HT-29 (cell line): ENCODE data around the genes TMEM151A, NPAS4 and PELI3.

GRCh38 chr11:66291405-66292651 lies at the start of gene TMEM151A:
Gene TMEM151A (plus strand): TSS chr11:66291894.
- RAMPAGE, long total RNA = no peak

GRCh38 chr11:66327809-66329027 lies 8.0 kb downstream of the RIN1 start:
- RAMPAGE, long total RNA = no peak

DNA sequence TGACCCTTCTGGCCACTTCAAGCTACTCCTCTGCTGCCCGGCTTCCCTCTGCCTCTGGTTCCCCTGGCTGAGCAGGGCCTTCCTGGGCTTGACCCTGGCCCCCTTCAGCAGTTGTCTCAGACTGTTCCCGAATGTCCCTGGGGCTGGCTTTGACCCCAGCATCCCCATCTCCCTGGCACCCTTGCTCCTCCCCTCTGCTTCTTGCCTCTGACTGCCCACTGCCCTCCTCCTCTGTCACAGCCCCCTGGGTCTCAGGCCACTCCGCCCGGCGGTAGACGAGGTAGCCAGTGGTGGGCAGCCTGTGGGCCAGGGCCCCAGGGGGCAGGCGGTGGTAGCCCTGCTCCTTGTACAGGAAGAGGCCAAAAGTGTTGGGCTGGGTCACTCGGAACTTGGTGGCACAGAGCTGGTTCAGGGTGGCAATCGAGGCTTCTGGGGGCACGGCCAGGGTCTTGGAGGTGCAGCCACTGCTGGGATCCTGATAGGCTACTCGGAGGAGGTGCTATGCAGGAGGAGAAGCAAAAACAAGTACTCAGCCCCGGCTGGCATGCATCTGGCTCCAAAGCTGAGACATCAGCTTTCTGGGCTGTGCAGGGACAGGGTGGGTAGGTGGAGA lies 3.9 kb downstream of the RIN1 start:
- RAMPAGE, long total RNA = no peak

DNA sequence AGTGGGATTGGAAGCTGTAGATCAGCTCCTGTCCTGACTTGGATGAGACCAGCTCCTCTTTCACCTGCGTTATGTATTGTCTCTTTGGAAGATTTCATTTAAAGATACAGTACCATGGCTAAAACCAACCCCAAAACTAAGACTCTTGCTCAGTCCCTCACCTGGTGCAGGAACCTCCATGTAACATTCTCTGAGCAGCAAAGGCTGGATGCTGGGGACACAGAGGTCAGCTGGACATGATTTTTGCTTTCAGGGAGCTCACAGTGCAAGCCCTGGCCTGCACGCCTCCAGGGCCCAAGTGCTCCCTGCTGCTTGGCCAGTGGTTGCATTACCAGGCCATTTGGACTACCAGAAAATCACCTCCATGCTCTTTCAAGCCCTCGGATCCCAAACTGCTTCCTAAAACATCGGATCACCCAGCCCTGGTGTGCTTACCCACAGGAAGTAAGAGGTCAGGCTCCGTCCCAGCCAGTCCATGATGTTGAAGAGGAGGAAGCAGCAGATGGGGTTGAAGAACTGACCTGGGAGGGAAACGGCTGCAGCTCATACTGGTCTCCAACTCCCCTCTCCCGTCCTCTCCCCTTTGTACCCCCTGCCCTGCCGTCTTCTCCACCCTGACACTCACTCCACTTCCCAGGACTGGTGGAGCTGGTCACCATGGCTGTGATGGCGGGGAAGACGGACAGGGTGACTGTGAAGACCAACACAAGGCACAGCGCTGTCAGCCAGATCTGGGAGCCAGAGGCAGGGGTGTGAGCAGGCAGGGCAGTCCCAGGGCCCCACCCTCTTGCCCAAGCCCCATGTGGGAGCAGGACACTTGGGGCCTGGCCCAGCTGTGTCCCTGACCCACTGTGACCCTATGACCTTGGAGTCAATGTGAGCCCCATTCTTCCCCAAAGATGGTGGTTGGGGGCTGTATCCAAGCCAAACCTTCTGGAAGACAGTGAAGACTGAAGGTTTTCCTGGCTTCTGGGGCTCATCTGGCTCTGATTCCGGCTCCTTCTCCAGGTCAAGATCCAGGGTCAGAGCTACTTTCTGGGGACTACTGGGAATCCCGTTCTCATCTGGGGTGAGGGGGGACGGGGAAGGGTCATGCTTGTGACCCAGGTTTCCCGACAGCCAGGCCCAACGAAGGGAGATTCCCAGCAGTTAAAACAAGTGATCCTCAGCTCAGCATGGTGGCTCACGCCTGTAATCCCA lies 5.7 kb downstream of the SLC29A2 start:
- RAMPAGE, long total RNA = no peak

- RAMPAGE, long total RNA = no peak
Measured at GRCh38 chr11:66420496-66421442, at the start of gene NPAS4. Gene NPAS4 (plus strand): TSS chr11:66421035.

GRCh38 chr11:66457714-66458205 lies 8.9 kb upstream of the PELI3 start:
- RAMPAGE, long total RNA = no peak

DNA sequence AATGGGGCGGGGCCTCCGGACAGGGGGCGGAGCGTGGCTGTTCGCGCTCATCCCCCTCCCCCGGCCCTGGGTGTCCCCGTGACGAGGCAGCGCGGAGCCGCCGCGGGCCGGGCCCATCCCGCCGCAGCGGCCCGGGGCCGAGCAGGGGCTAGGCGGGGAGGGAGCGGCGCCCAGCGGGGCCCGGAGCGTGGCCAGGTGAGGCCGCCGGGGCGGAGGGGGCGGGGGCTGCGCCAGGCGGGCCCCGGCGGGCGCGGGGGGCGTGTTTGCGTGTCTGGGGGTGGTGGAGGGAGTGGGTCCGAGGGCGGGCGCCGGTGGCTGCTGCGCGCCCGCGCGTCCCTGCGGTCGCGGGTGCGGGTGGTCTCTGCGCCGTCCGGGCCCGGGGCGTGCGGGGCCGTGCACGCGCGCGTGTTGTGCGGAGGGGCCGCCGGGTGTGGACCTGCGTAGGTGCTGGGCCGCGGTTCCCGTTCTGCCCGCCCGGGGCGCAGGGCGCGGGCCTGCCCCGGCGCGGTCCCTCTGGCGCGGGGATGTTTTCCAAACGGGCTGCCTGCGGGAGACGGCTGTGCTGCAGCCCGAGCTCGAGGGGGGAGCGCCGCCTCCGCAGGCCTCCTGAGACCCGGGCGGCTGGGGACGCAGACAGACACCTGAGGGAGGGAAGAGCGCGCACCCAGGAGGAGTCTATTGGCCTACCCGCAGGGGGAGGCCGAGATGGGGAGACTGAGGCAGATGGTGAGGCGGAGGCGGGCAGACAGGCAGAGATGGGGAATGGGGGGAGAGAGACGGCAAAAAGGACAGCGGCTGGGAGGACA lies at the start of gene PELI3:
TSS of gene PELI3 (plus strand) at position 73 of the 806 bp plus-strand sequence.
- RAMPAGE, long total RNA = no peak

GRCh38 chr11:66539209-66539686 lies 6.6 kb downstream of the ZDHHC24 start:
- RAMPAGE, long total RNA = no peak

DNA sequence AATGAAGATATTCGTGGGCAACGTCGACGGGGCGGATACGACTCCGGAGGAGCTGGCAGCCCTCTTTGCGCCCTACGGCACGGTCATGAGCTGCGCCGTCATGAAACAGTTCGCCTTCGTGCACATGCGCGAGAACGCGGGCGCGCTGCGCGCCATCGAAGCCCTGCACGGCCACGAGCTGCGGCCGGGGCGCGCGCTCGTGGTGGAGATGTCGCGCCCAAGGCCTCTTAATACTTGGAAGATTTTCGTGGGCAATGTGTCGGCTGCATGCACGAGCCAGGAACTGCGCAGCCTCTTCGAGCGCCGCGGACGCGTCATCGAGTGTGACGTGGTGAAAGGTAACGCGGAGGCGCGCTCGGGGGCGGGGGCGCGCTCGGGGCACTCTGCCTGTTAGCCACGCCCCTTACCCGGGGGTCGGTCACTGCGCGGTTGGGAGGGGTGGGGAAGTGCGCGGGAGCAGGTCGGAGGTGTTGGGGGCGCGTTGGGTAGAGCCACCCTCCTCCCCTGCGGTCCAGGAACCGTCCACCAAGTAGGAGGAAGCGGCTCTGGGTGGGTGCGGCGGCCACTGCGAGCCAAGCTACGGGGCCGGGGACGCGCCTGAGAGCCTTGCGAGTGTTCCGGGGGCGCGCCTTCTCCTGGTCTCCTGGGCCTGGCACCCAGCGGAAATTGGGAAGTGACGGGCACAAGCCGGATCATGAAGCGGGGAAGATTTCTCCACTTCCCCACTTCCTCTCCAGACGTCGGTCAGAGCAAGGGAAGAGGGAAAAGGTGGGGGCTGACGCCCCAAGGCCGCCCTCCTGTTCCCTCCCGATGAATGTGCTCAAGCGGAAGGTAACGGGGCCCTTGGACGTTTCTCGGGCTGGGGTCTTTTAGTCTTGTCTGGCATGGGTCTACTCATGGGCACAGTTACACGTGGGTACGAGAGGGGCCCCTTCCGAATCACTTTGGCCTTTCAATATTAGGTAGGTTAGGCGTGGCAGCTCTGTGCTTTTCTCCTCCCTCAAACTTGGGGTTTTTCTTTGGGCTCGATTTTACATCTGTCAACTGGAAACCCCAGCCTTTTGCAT lies 623 bp downstream of the RBM14 start:
- RAMPAGE, long total RNA = no peak

DNA sequence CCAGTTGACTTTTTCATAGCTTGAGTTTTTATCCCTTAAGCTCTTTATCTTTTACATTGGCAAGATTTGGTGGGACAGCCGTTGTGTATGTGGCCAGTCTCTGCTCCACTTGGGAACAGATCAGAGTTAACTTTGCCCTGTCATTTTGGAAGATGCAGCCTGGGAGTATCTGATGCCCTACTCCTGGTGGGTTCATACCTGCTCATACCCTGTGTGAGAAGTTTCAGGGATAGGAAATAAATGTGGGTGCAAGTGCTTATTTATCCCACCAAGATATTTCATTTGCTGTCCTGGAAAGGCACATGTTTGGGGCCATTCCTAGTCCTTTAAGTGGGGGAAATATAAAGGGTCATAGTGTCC lies 1.6 kb downstream of the RBM14 start:
- RAMPAGE, long total RNA = no peak

DNA sequence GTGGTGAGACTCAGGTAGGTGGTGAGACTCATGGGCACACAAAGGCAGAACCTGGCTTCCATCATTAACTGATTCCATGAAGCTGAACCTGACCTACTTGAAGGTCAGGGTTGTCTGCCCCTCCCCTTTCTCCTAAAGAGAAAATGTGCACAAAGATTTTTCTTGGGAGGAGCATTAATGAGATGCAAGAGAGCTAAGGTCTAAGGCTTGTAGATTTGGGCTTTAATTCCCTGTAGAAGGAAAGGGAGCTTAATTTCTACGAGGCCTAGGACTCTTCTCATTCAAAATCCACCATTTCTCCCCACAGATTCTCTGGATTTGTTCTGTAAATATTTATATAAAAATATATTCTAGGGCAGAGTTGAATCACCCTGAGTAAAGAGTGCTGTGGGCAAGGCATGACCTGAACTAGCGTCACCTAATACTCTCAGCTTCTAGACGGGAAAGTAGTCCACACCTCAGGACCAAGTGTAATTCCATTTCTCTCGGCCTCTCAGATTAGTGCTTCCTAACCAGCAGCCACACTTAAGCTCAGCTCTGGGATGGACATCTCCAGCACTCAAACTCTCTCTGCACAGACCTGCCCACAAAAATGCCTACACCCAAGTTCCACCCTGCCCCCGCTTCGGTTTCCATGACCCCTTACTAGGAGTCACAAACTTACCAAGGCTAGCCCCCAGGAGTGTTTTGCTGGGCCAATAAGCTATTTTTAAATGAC lies 5.4 kb downstream of the SPTBN2 start:
- RAMPAGE, long total RNA = no peak

- RAMPAGE, long total RNA = no peak
Measured at GRCh38 chr11:66847871-66848660, 4.8 kb downstream of the RCE1 start.

DNA sequence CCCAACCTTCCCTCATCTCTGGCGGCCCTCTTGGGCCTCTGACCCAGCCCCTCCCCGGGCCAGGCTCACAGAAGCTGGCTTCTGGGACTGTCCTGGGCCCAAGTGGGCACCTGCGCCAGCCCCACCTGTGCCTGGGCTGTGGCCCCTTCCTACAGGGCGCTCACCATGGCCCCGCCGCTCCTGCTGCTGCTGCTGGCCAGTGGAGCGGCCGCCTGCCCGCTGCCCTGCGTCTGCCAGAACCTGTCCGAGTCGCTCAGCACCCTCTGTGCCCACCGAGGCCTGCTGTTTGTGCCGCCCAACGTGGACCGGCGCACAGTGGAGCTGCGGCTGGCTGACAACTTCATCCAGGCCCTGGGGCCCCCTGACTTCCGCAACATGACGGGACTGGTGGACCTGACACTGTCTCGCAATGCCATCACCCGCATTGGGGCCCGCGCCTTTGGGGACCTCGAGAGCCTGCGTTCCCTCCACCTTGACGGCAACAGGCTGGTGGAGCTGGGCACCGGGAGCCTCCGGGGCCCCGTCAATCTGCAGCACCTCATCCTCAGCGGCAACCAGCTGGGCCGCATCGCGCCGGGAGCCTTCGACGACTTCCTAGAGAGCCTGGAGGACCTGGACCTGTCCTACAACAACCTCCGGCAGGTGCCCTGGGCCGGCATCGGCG lies 848 bp downstream of the LRFN4 start:
- RAMPAGE, long total RNA = no peak

DNA sequence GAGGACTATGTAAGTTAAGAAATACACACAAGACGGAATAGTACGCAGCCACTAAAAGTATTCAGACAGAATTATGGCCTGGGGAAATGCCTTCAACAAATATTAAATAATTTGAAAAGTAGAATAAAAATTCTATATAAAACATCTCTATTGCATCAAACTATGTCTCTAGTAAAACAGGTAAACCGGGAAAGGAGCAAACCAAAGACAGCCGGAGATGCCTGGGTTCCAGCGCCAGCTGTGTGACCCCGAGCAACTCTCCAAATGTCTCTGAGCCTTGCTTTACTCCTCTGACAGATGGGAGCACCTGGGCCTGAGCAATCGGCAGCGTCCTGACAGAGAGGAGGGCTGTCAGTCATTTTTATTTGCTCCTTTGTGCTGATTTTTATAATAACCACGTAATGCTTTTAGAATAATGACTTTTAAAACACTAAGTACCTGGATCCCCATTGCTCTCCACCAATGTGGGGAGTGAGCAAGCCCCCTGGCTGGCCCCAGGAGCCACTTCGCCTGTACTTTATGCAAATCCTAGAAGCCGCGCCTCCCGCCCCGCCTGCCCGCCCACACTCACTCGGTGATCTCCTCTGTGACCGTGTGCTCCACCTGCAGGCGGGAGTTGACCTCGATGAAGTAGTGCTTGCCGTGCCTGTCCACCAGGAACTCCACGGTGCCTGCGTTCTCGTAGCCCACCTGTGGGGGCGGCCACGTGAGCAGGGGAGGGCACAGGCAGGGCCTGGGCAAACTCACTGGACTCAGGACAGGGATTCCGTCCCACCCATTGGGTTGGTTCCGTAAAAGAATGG lies 11.6 kb downstream of the LRFN4 start:
- RAMPAGE, long total RNA = no peak

DNA sequence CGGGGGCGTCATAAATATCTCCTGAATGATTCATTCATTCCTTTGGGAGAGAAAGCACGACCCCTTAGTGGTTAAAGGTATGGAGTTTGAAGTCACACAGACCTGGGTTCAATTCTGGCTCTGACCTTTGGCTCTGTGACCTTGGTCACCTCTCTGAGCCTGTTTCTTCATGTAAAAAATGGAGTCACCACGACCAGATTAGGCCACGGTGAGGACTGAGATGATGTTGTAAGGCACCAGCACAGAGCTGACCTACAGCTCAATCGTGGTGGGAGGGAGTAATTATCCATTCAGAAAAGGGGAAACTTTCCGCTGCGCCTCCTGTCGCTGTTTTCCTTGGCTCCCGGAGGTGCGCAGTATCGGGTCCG lies 400 bp upstream of the SYT12 start:
- RAMPAGE, long total RNA = no peak

- RAMPAGE, long total RNA = no peak
Measured at GRCh38 chr11:67128405-67129255, 9.6 kb downstream of the KDM2A start.

DNA sequence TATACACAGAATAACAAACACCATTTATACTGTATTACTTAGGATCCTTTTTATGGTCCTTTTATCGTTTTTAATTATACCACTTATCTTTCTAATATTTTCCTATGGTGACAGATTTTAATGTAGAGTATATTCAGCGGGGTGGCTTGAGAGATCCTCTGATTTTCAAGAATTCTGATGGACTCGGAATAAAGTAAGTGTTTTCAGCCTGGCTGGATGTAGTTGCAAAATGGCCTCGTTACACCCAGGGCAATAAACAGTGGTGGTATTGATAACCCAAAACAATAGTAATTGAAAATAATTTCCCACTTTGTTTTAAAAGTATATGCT lies 62.1 kb downstream of the KDM2A start:
- RAMPAGE, long total RNA = no peak

DNA sequence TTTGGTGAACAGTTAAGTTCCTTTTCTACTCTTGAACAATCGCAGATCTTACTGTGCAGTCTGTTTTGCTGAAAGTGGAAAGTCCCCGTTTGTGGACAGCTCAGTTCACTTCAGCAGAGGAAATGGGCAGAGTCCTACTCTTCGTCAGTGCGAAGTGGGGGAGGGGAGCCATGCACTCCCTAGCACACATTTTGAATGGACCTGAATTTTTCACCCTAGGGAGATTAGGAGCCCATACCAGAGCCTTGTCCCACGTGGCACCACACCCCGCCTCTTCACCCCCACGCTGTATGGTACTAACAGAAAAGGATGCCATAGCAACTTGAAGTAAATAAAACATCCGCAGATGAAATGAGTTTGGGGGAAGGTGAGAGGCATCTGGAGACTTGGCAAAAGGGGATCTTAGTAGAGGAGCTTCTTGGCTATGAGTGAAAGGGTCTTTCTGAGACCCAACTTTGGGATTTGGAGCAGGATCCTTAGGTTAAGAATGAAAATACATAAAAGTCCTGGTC lies 25.2 kb upstream of the GRK2 start:
- RAMPAGE, long total RNA = no peak

DNA sequence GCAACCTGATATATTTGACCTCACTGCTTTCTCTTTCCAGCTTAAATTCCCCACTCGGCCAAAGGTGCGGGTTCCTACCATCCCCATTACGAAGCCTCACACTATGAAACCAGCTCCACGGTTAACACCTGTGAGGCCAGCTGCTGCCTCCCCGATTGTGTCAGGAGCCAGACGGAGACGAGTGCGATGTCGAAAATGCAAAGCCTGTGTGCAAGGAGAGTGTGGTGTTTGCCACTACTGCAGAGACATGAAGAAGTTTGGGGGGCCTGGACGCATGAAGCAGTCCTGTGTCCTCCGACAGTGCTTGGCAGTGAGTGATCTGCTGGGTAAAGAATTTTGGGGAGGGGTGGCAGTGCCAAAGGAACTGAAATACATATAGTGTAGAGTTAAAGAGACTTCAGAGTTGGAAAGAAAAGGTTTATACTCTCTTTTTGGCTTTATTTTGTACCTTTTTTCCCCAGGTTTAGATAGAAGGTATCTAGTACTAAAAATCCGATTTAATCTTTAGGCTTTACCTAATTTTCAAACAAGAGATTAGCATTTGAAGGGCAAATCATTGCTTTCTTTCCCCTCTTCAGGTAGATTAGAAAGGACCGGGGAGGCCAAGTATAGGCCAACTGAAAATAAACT lies 21.0 kb upstream of the GRK2 start:
- RAMPAGE, long total RNA = no peak

DNA sequence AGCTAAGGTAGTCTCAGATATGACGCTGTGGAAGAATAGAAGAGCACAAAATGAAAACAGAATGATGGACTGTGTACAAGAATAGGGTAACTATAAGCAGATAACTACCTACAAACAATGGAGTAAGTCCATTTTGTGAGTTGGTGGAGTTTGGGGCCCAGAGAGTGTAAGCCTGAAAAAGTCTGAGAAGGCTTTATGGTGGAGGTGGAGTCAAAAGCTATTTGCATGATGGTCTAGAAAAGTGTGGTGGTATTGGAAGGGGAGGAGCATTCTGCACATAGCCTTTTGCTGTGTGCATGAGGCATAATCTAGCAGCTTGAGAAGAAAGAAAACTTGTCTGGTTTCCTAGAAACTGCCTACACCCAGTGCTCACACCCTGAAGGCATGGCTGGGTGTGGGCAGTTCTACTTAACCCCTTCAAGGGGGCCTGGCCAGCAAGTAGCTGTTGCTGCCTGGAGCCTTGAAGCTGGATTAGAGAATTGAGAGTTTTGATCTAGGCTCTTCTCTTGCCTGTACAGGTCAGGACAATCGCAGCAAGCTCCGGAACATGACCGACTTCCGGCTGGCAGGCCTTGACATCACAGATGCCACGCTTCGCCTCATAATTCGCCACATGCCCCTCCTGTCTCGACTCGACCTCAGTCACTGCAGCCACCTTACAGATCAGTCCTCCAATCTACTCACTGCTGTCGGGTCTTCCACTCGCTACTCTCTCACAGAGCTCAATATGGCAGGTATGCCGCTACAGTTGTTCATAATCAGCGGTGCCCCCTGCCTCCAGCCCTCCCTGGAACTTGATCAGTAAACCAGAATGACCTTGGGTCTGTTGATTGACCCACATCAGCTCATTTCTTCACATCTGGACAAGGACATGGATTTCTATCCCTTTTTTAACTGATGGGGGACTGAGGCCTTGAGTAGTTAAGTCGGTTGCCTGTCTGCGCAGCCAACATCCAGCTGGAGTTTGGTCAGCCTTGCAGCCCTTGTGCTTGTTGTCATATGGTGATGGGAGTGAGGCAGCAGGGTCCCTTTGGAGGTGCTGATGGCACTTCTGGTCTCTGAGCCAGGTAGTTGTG lies 12.2 kb upstream of the GRK2 start:
- RAMPAGE, long total RNA = no peak